ENCODE measurements around a stretch of chr5.

- PRO-cap, 2 experiments, result no peak in any of the 2 experiments
Measured at GRCh38 chr5:44385552-44385949, 3.7 kb downstream of the FGF10 start.

GRCh38 chr5:44387054-44387796 lies 2.0 kb downstream of the FGF10 start:
- PRO-cap, 2 experiments, result no peak in any of the 2 experiments

DNA sequence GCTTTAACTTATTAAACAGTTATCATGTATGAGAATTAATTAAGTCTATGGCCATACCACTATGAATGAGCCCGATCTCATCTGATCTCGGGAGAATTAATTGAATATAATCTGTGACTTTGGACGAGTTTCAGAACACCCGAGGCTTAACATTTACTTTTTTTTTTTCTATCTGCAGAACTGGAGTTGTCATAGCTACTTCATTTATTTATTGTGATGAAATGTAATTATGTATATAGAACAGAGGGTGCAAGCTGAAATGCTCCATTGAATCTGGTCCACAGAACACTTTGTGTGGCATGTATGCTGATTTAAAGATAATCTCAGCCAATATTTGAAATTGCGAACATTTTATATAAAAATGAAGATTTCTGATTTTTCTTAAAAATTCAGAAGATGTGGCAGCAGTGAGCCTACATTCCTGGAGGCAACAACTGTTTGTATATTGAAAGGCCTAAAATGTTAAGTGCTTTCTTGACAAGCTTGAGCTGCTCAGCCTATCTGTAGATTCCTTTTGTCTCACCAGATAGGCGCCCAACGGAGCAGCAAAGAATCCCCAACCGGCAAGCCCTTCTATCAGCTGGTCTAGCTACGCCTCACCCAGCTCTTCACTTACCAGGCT lies 170.8 kb upstream of the MRPS30 start:
- PRO-cap, 2 experiments, result no peak in any of the 2 experiments

- PRO-cap, 2 experiments, result no peak in any of the 2 experiments
Measured at GRCh38 chr5:45695064-45695434, 1.1 kb downstream of the HCN1 start.

DNA sequence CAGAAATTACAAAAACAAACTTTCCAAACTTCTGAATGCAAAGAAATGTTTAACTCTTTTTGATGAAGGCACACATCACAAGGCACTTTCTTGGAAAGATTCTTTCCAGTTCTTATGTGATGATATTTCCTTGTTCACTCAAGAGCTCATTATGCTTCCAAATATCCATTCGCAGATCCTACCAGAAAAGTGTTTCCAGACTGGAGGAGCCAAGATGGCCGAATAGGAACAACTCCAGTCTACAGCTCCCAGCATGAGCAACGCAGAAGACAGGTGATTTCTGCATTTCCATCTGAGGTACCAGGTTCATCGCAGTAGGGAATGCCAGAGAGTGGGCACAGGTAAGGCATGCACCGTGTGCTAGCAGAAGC lies 497.0 kb upstream of the HCN1 start:
- PRO-cap, 2 experiments, result no peak in any of the 2 experiments

- PRO-cap, 2 experiments, result no peak in any of the 2 experiments
Measured at GRCh38 chr5:50445132-50445757, 4.2 kb upstream of the EMB start.

DNA sequence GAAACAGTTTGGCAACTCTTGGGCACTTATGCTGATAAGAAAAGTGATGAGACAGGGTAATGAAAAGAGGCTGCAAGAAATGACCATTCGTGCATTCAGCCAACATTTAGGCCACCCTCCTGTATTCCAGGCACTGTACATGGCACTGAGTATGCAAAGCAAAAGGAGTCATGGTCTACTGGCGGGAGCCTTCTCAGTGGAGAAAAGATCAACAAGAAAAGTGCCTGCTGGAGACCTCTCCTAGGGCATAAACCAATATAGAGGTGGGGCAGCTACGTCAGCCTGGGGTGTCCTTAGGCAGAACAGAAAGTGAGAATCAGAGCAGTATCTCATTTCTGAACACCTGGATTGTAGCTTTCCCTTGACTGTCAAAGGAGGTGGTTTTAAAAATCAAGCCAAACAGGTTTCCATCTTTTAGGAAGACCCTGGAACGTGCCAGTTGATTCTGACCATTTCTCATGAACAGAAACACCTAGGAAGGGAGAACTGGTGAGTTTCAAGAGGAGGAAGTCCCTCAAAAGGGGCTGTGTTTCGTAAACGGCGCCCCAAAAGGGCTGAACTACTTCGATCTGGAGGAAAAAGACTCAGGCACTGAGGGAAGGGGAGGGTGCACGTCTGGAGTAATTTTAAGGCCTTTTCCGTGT lies 734 bp upstream of the PARP8 start:
- PRO-cap, 2 experiments, result no peak in any of the 2 experiments

DNA sequence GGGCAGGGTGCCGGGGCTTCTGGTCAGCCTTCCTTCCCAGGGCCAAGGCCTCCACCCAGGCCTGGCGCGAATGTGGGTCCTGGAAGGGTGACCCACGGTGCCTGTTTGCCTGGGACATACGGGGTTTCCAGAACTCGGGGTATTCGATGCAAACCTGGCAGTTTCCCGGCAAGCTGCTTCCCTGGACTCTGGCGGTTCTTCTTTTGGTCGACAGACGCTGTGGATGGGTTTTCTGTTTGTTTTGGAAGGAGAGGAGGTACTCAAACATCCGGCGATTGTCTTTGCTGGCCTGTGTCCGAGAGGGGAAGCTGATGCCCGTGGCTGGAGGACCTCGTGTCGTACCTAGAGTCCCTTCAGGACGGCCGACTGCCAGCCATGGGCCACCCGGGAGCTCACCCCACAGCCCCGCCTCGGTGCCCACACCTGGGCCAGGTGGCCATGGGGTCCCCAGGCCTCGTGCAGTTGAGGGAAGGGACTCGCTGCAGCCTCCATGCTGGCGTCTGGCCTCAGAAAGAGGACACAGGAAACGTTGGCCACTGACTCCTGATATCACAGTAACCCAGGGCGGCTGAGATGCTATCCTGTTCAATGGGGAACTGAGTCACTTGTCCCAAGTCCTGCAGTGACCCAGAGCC lies 257.0 kb downstream of the PARP8 start:
- PRO-cap, 2 experiments, result no peak in any of the 2 experiments

DNA sequence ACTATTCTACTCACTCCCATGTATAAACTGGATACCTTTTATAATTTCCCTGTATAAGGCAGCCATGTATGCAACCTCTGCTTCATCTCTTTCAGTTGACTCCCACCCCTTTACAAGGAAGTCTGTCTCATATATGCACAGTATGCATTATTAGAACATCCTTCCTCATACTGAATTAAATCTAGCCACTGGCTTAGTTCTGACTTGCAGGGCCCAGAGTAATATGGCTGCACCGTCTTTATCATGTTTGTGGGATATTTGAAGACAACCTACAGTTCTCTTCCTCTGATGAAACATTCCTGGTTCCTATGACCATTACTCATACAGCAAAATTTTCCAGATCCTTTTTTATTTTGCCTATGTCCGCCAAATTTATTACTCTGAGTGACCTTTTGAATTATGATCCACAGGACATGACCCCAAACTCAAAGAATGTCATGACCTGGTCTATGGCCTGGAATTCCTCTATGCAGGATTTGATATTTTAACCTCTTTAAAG lies 76.6 kb upstream of the ITGA1 start:
- PRO-cap, 2 experiments, result no peak in any of the 2 experiments

DNA sequence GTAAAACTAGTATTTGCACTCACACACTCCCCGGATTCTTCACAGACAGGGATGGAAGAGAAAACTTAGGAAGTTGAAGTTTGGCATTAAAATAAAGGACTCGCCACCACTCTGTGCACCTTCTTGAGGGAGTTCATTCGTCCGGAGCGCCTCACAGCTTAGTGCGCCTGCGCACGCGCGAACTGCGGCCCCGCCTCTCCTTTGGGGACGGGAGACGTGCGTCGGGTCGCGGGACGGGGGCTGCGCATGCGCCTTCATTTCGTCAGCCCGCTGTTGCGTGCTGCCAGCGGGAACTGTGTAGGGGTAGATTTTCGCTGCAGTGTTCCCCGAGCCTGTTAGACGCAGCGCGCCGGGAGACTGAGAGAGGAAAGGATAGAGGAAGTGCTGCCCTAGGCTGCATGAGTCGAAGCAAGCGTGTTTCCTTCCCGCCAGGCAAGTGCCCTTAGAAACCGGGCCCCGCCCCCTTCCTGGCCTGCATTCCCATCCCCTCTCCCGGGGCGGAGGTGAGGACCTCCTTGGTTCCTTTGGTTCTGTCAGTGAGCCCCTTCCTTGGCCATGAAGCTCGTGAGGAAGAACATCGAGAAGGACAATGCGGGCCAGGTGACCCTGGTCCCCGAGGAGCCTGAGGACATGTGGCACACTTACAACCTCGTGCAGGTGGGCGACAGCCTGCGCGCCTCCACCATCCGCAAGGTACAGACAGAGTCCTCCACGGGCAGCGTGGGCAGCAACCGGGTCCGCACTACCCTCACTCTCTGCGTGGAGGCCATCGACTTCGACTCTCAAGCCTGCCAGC lies 12.3 kb downstream of the ITGA1 start:
- PRO-cap, 2 experiments, result peak in 2 of 2 experiments; most common plus-strand start position 273 of the sequence (in 1); most common minus-strand start position 148 of the sequence (in 1)

GRCh38 chr5:52906409-52907355 lies 82.5 kb upstream of the ITGA2 start:
- PRO-cap, 2 experiments, result no peak in any of the 2 experiments

GRCh38 chr5:52922299-52922985 lies 66.7 kb upstream of the ITGA2 start:
- PRO-cap, 2 experiments, result no peak in any of the 2 experiments

DNA sequence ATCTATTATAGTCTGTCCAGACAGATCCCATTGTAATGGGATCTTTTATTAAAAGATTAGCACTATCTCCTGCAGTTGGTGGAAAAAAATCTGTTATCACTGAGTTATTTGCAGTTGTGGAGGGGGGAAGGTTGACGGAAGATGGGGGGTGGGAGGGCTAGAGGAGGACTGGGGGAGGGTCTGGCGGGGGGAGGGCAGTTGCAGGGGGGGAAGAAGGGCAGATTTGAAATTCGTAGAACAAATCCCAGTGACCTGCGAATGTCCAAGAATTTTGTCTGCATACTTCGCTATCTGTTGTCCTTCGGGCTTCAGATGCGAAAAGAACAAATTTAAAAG lies 1.4 kb upstream of the FST start:
- PRO-cap, 2 experiments, result no peak in any of the 2 experiments

GRCh38 chr5:53485789-53486660 lies 5.6 kb downstream of the FST start:
- PRO-cap, 2 experiments, result no peak in any of the 2 experiments

GRCh38 chr5:54059134-54059888 lies 251.1 kb downstream of the ARL15 start:
- PRO-cap, 2 experiments, result no peak in any of the 2 experiments

DNA sequence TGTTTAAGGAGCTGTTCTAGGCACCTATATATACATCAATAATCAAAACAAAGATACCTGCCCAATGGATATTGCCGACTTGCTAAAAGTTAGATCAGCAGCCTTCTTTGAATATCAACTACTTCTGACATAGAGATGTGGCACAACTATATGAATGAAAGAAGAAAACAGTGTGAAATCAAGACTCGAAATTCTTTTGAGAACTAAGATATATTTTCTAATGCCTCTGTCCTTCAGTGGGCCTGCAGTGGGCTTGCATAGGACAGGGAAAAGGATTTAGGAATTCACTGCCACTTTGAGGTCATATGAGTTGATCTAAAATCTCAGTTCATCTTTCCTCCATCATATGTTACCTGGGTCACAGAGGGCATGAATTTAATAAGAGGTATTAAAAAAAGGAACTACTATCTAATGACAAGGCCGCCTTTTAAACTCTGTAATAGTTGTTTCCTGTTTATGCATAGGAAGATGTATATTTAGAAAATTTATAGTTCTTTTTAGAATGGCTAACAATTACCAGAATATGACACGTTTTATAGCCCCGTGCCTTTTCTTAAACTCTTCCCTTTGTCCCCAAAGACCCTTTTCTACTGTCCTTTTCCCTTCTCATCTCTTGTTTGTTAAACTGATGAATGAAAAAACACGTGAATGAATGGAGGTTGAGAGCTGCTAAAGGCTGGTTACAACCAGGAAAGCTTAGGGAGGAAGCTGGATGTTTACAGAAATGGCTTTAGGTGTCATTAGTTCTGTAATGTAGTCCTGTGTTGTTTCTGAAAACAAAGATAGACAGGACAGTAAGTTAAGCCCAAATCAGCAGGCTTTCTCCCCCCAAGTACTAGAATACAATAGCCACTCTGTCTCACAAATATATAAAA lies 215.3 kb downstream of the ARL15 start:
- PRO-cap, 2 experiments, result no peak in any of the 2 experiments

DNA sequence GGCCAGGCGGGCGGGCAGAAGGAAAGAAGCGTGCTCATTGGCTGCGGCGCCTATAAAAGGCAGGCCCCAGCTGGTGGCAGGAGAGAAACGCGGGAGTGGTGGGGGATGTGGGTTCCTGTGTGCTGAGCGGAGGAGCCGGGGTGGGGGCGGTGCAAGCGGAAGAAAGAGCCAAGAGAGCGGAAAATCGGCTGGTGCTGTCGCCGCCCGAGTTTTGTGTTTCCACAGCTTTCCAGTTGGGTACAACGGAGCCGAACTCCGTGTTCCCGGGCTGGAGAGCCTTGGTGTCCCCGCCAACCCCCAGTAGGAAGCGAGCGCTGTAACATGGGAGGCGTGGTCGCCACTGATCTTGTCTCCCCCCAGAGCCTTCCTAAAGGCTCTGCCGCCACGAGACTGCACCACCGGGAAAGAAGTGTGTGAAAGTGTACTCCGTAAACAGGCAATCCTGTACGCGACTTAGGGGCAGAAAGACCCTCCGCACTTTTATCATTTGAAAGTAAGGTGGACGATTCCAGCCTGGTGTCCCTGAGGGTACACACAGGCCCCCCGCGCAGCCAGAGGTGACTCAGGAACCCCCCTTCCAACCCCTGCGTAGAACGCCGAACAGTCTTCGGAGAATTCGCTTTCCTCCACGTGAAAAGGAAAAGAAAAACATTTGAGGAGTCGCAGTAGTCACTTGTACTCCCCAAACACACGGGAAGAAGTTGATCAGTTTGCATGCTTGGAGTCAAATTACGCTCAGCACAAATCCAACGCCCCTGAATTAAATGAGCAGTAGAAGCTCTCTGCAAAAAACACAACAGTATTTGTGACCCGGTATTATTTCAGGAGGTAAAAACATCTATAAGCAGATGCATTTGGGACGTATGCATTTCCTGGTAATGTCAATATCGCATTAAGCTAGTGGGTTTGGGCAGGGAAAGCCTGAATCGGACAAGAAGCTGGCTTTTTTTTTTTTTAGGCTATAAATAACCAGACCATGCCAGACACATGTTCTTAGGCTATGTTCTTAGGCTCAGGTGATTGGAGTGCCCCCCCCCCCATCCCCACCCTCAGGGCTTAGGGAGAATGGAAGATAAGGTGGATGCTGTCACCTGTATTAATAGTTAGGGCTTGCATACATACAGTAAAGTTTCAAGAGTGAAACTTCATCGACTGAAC lies 638 bp upstream of the ARL15 start:
- PRO-cap, 2 experiments, result peak in 2 of 2 experiments; most common plus-strand start position 82 of the sequence (in 1)

DNA sequence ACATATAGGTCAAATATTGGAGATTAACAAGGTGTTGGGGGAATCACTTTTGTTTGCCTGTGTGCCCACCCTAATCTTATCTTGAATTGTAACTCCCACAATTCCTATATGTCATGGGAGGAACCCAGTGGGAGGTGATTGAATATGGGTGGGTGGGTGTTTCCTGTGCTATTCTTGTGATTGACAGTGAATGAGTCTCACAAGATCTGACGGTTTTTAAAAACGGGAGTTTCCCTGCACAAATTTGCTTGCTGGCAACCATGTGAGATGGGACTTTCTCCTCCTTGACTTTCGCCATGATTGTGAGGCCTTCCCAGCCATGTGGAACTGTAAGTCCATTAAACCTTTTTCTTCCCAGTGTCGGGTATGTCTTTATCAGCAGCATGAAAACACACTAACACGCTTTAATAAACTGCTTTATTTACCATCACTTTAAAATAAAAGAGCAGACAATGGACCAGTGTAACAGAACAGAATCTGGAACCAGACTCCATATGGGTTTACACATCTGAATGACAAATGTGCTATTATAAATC lies 64.8 kb upstream of the HSPB3 start:
- PRO-cap, 2 experiments, result no peak in any of the 2 experiments

DNA sequence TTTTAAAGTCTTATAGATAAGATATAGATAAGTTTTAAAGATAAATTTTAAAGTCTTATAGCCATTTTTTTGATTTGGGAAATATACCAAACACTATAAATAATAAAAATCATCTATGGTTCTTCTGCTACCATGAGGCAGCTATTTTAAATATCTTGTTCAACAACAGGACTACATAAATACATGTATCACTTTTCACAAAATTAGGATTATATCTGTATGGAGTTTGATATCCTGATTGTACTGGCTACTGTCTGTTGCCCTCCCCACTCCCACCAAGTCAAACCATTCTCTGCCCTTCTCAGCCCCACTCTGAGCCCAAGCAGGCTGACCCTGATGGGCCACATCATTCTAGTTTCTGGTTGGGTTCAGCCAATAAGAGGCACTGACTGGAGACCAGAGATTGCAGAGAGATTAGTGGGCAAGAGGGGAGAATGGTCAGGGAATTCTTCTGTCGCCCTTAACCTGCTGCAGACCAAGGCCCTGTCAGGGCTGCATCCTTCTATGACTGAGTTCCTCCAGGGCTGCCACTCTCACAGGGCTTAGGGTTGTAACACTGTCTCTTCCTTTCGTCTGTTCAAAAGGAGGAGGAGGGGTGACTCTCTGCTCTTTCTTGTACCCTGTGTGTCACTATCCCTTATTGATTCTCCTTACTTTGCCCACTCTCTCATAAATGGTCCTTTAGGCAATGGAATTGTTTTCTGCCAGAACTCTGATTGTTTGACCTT lies 2.7 kb downstream of the HSPB3 start:
- PRO-cap, 2 experiments, result no peak in any of the 2 experiments

GRCh38 chr5:54523976-54524538 lies 6.5 kb downstream of the SNX18 start:
- PRO-cap, 2 experiments, result no peak in any of the 2 experiments